ENCODE measurements around a stretch of chr11.

DNA sequence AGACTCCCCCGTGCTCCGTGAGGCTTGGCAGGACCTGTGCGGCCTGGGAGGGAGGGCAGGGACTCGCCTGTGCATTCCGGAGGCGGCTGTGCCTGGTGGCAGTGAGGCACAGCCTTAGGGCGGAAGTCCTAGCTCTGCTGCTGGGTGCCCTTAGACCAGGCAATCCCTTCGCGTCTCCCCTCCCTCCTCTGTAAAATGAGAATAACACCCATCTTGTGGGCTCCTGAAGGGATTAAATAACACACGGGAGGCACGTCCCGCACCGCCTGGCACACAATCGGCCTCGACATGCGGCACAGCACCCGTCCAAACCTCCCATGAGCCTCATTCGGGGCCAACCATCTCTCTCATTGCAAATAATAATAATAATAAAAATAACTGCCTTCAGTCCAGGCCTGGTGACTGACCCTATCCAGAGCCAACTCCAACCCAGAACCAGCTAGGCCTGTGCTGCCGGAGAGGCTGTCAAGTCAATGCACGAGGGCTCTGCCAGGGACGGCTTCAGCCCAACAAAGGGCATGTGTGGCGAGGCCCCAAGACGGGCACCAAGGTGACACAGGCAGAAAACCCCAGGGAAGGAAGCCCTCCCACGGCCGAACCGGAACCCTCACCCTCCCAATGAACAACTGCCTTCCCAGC is 8.2 kb downstream of the LTO1 start:
- PRO-cap: no peak

DNA sequence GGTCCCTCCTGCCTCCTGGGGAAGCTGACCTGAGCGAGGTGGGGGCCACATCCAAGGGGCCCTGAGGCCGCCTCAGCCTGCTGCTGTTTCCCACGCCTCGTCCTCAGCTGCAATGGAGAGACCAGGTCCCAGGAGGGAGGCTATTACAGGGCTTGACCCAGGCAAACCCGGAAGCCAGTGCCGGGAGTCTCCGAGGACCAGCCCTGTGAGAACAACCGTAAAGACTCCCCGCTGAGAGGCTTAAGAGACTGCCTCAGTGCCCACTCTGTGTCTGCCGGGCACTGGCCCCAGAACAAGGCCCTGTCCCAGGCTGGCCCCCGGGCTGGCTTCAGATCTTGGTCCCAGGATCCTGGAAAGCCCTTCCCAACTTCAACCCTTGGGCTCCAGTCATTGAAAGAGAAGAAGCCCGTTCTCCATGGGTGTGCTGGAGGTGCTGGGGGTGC is 124.3 kb upstream of the FGF3 start:
- PRO-cap: no peak

DNA sequence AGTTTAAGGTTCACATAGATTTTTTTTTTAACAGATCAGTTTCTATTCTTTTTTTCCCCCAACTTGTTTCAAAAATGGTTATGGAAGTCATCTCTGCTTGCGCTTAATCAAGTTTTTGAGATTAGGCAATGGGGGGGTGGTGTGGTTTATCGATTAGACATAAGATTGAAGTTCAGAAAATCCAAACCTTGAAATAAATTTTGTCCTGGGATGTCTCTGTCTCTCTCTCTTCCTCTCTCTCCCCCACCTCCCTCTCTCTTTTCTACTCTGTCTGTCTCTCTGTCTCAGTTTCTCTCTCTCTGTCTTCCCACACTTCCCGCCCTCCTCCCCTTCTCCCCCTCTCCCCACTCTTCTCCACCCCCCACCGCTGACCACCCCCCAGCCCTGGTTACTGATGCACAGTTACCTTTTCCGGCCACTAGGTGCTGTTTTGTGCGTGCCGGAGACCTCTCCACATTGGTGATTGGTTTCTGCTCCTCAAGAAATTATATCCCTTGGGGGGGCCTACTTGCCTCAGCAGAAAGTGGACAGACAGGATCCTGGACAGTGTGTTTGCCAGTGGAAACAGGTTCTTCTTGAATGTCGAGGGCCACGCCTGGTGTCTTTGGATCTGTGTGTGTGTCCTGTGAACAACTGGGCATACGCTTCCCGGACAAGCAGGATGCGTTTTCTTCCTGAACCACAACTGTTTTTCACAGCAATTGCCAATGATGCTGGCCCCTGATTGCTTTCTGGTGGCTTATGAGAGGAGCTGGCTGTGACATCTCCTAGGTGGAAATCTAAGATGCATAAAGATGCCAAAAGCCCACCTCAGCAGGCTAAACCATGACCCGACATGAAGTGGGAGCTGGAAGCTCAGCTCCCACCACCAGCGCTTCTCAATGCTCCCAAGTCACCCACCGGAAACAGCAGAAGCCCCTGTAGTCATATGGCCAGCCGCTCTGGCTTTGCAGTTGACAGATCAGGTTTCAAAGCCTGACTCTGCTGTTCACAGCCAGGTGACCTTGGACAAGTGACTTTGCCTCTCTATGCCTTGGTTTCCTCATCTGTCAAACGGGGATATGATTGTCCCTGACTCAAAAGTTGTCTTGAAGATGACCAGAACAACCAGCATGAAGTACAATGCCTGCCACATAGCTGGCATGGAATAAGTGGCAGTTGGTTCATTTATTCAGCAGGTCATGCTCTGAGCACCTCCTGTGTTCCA is 29.4 kb upstream of the ANO1 start:
- PRO-cap: no peak

DNA sequence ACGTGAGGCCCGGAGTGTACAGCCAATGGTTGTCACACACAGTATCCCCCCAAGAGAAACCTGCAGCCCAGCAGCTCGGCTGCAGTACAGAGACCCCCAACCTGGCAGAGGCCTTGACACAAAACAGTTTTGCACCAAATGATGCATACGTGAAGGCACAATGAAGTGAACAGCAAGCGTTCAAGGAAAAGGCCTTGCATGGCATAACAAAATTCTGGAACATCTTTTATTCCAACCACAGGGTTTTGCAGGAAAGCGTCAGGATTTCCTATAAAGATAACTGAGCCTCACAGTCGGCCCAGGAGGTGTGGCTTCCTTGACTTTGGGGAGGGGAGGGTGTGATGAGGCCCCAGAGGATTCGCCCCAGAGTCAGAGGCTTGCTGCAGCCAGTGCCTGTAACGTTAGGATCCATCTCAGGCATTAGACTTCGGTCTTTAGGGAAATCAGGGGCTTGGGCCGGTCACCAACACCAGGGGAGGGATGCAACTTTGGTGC is 5.8 kb upstream of the ANO1 start:
- PRO-cap: no peak

- PRO-cap: no peak
These were observed 57.4 kb downstream of the ANO1 start for GRCh38 chr11:70135370-70136112.

GRCh38 chr11:70247207-70247793 is 23.2 kb upstream of the PPFIA1 start:
- PRO-cap: no peak

GRCh38 chr11:70314808-70315209 is 44.3 kb downstream of the PPFIA1 start:
- PRO-cap: no peak

DNA sequence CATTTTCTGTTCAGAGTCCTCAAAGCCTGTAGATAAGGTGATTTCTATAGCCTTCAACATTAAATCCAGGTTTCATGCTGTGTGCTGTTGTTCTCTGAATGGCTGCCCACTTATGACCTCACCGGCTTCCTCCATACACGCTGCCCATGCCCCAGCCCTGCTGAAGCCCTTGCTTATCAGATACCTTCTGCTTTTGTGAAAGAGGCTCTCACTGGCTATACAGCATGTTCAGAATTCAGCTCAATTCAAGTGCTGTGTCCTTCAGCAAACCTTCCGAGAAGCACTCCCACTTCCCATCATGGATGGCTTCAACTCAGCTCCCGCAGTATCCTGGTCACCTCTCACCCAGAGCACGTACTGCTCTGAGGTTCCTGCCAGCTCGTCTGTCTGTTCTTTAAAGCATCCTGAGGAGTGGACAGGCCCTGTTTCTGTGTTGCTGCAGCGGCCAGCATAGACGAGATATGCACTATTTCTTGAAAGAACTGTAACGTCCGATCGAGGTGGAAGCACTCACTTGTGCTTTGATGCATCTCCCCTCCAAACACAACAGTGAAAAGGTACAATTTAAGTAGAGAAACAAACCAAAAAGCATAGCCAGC is 49.3 kb downstream of the PPFIA1 start:
- PRO-cap: no peak

DNA sequence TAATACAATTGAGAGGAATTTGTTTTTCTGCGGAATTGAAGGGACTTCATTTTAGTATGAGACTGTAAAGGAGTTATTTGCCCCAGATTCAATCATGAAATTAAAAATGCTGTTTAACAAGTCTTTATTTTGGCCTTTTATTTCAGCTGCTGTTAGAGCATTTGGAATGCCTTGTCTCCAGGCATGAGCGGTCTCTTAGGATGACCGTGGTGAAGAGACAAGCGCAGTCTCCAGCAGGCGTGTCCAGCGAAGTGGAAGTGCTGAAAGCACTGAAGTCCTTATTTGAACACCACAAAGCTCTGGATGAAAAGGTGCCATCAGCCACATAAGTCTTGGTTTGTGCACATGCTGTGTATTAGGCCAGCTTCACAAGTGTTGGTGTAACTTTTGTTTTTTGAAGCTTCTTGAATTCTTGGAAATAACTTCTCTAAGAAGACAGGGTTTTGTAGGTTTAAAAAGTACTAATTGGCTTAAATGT is 54.2 kb downstream of the PPFIA1 start:
- PRO-cap: no peak

DNA sequence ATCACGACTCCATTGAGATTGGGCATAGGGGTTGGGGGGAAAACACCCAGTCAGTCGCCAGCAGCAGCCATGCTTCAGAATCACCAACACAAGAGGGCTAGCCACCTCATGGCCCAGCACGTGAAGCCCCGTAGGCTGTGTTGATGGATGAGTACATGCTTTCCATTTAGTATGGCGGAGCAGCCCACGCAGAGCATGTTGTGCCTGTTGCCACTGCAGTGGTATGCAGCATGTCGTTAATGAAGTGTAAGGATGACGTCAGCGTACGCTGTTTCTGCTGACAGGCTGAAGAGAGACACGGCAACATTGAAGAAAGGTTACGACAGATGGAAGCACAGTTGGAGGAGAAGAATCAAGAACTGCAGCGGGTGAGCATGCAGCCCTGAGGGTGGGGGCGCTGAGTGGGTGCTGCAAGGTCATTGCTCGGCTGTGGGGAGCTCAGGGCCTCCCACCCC is 62.7 kb downstream of the PPFIA1 start:
- PRO-cap: no peak

DNA sequence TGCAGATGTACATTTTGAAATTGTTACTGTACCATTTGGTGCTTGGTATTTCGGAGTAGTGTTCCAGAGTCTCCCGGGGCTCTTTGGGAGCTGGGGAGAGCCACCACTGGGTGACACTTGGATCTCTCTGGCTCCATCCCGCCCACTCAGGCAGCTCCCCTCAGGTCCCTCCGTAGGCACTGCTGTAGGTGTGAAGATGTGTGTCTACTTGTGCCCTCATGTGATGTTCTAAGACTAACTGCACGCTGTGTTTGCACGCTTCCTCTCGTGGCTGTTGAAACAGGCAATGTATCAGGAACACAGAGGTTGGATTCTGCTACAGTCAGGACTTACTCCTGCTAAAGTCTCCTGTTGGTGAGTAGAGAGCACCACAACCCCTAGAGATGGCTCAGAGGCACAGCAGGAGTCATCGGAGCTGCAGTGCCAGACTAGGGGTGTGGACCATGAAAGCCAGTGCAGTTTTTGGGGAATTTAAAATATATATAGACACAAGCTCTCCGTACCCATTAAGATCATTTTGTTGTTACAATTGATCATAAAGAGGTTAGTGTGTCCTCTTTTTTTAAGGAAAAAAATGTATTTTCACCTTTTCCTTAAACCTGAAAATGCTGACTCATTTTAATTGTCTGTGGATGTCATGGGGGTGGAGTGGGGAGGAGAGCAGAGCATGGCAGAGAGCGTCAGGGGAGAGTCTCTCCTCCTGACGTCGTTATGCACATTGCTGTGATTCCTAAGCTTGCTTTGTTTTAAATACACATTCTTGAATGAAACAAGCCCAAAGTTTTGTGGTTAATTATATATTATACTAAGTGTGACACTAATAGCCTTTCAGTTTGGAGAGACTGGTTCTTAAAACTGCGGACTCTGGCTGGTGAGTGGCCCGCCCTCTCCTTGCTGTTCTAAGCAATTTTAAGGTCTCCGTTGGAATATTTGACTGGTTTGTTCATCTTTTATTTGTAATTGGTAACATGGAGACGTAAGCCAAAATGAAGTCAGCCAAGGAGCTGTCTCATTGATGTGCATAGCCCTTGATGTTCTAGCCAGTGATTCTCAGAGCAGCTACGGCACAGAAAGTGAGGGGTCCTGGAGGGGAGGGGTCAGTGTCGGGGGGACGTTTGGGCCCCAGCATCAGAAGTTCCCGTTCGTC is 16.2 kb upstream of the CTTN start:
- PRO-cap: no peak

DNA sequence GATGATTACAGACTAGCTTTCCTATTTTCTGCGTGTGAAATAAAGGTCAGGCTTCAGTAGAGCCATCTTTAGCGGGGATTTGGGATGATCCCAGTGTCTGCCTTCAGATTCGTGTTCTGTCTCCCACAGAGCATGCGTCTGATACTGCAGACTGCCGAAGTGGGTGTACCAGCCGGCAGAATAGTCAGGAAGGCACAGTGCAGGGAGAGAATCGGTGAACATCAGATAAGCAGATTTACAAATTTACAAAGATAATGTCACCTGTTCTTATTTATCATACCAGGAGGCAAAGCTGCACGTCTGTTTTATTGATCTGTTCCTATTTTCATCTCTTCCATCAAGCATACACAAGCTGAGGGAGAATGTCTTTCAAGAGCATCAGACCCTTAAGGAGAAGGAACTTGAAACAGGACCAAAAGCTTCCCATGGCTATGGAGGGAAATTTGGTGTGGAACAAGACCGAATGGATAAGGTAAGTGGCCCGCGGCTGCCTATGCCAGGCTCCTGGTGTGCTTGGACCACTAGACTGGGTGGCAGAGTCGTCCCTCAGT is 11.2 kb downstream of the CTTN start:
- PRO-cap: no peak

DNA sequence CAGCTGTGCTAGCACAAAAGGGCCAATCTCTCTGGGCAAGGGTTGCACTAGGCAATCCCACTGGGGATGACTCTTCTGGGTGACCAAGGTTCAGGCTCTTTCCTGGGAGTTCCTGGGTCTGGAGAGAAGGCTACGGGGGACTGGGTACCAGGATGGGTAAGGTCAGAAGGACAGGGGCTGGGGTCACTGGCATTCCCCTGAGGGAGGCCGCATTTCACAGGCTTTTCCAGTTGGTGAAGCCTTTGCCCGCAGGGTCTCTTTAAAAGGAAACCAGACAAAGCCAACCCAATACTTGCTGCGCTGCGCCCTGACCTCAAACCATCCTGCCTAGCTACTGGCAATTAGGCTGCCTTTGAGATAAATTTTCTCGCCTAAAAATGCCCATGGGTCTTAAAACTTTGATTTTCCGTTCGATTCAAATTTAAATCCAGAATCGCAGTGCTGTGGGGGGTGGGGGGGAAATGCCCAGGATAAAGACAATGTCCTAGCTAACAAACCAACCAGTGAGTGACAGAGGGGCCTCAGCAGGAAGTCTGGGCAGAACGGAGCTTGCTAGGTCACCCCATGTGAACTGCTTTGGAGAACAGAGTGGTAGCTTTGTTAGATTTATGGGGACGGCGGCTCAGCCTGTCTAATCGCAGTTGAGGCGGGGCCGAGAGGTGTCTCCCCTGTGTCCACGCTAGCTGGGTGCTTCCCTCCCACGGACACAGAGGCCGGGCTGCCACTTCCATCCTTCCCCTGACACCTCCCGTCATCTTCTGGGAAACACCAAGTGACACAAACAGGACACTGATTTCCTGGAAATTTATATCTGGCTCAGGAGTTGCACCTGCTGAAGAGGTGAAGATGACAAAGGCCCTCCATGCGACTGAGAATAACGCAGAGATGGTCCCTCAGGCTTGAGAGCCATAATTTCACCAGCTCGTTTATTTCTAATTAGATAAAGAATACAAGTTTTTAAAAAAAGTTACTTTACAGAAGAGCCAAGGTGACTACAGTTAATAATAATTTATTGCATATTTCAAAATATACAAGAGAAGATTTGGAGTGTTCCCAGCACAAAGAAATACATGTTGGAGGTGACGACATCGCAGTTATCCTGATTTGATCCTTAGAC is 243.9 kb downstream of the CTTN start:
- PRO-cap: no peak

DNA sequence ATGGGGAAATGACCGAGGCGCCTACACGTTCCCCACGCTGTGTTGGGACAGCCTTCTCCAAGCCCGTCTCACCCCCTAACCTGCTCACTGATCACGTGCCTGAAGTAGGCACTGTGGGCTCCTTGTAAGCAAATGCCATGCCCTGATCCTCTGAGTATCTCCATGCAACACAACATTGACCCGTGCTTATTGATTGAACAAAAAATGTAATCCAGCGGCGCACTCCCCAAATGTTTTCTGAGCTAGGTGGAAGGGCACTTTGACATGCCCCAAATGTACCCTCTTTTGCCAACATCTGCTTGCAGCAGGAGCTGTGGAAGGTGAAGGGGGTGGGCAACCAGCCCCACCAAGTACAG is 268.3 kb downstream of the CTTN start:
- PRO-cap: no peak

DNA sequence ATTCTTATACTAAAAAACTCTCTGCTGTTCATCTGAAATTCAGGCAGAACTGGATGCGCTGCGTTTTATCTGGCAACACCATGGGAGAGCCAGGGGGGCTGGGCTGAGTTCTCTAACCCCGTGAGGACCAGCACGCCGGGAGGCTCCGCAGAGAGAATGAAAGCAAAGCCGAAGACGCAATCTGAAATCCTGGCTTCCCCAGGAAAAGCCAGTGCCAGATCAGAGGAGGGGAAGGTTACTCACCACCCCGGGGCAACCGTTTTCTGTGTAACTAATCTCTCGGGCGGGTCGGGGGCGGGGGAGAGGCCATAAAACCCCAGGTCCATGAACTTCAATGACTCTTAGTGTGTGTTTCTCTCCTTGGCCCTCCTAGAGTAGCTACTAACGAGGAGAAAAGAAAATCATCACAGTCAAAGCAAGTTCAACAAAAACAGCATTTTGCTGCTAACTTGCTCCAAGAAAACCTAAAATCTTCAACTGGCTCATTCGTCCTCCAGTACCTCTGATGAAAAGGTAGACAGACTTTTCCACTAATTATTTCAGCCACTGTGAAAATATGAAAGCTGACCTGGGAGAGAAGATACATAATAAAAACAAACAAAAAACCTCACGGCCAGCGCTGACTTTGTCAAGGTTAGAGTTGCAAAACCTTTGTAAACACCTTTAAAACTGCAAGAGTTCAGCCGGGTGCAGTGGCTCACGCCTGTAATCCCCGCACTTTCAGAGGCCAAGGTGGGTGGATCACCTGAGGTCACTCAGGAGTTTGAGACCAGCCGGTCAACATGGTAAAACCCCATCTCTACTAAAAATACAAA is 99.2 kb downstream of the SHANK2 start:
- PRO-cap: no peak

DNA sequence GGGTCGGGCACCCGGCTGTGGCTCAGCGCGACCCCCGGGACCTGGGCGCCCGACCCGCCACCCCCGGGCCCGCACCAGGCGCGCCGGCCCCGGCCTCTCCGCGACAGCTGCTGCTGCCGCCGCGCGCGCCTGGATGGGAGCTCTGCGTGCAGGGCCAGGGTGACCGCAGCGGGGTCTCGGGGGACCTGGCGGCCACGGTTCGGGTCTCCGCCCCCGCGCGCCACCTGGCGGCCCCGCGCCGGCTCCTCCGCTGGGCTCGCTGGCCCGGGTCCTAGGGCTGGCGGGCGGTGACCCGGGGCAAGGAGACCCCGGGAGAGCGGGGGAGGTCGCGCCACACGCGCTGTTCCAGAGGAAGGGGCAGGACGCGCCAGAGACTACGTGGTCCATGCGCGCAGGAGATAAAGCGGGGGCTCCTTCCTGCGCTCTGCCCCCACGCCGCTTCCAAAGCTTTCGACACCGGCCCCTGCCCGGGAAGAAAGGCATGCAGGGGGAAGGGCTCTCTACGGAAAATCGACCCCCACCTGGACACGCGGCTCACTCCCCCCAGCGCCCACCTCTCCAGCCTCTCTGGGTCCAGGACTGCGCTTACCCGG is 569 bp downstream of the SHANK2 start:
- PRO-cap: no peak

- PRO-cap: no peak
These were observed 178 bp downstream of the KRTAP5-8 start for GRCh38 chr11:71538055-71538351.

DNA sequence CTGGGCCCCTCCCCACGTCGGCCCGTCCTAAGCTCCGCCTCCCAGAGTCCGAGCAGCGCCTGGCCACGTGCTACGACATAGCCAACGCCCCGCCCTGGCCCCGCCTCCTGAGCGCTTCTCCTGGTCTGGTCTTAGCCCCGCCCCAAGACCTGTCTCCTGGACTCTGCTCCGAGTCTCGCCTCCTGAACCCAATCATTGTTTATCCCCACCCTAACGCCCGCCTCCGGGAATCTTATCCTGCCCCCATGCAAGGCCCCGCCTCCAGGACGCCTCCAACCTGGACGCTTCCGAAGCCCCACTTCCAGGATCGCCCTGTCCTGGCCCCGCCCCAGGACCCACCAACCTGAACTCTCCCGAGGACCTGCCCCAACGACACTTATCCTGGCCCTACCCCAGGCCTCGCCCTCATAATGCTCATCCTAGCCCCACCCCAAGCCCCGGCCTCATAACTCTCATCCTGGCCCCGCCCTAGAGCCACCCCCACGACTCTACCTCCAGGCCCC is 46.0 kb upstream of the DEFB108B start:
- PRO-cap: bidirectional peak, plus-strand start outside the sequence, minus-strand start at position 383 of the sequence

GRCh38 chr11:72012959-72013263 is 14.2 kb downstream of the IL18BP start:
- PRO-cap: no peak

DNA sequence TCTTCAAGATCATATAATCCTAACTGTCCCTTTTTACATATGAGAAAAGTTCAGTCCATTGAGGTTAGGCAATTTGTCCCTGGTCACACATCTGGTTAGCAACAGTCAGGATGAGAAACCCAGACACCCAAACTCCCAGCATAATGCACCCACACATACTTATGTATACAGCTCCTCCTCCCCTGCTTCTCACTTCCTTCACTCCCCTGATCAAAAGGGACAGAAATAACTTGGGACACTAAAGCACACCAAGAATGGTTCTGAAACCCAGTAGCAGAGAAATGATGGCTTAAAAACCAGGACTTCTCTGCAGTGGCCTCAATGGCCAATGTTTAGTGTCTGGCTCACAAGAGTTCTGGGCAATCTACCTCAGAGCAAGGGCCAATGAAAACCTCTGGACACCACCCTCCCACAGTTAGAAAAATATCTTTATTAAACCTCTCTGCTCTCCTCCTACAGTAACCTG is 11.1 kb downstream of the NUMA1 start:
- PRO-cap: no peak